Upper lobe of left lung (tissue), 5 donors: ENCODE measurements around the genes PRDM13 and PREP.

GRCh38 chr6:99550132-99550752 lies 18.2 kb downstream of the CCNC start:
- PRO-cap, 2 experiments = no peak in any of the 2 experiments
- RAMPAGE, long total RNA, 4 experiments = no peak in any of the 4 experiments

DNA sequence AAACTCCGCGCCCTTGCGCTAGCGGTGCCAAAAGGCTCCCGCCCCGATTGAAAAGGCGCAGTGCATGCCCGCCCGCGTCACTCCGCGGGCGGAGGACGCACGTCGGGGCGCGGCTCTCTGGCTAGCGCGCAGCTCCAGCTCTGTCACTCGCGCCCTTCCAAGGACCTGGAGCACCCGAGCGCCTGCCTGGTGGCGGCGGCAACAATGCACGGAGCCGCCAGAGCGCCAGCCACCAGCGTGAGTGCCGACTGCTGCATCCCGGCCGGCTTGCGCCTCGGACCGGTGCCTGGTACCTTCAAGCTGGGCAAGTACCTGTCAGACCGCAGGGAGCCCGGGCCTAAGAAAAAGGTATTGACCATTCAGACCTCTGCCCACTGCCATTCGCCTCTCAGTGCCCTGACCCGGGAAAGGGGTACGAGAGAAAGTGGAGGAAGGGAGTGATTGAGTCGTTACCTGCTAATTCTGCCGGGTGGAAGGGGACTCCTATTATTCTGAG lies at the start of gene PRDM13:
TSS of gene PRDM13 (plus strand) at position 3 of the 496 bp plus-strand sequence.
- PRO-cap, 2 experiments = no peak in any of the 2 experiments
- RAMPAGE, long total RNA, 4 experiments = no peak in any of the 4 experiments

DNA sequence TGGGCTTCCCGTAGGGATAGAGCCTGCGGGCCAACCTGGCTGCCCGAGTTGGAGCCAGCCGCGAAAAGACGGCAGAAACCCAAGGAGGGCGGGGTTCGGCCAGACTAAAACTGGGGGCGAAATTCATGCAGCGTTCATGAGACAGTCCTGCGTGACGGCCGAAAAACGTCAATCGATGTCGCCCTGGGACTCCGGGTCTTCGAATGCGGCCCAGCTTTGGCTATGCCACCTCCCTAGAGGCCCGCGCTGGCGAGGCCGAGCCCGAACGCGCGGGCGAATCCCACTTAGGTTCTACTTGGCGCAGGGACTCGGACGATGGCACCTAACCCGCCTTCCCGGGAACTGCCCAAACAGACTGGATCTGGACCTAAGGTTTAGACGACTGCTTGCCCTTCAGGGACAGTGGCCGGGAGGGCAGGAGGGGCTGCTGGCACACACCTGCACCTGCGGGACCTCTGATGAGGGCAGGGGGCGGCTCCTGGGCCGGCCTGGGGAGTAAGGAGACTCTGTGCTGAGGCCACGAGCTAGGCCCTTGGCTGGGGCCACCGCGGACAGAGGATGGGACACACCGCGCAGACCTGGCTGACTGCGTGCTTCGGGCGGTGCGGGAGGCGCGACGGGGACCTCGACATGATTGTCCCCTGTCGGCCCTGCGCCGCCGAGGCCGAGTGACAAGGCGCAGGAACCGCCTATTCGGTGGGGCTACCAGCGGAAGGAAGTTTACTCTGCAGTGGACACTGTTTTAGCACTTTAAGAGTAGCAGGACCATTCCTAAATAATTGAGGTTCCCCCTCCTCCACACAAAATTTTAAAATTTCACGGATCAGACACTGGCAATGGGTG lies 6.4 kb downstream of the SIM1 start:
- PRO-cap, 2 experiments = no peak in any of the 2 experiments
- RAMPAGE, long total RNA, 4 experiments = no peak in any of the 4 experiments

GRCh38 chr6:100793977-100794381 lies 87.2 kb downstream of the ASCC3 start:
- PRO-cap, 2 experiments = no peak in any of the 2 experiments
- RAMPAGE, long total RNA, 4 experiments = no peak in any of the 4 experiments

DNA sequence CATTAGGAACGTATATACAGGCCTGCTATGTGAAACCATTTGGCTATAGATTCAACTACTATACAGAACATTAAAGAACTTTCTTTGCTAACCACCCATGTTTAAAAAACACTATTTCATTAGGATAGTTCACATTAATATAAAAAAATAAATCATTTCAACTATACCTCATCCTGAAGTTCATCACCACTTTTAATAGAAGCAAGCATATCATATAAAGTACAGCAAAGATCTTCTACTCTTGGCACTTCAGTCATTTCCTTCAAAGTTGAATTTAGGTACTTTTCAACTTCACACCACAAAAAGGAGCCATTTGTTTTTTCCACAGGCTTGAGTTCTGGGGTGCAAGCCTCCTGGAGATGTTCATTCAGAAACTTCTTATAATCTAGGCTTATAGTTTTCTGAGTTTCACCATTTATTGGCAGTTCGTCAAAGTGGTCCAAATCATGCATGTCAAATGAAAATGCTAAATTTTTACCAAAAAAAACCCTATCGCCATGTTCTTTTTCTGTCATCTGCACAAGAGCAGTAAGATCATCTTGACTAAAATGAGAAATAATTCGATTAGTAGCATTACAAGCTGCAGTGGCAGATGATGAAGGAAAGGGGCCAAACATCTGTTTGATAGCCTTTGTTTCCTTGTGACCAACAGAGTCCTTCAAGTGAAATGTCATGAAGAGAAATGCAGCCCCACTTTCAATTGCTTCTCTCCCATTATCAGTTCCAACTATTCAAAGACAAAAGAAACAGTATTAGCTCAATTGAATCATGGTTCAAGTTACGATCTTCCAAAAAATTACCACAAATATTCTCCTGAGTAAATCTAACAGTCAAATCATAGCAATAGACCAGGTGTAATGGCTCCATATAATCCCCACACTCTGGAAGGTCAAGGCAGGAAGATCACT lies 32.9 kb downstream of the ASCC3 start:
- PRO-cap, 2 experiments = no peak in any of the 2 experiments
- RAMPAGE, long total RNA, 4 experiments = no peak in any of the 4 experiments

GRCh38 chr6:101970090-101970419 lies 576.5 kb downstream of the GRIK2 start:
- PRO-cap, 2 experiments = no peak in any of the 2 experiments
- RAMPAGE, long total RNA, 4 experiments = no peak in any of the 4 experiments

GRCh38 chr6:104955553-104955830 lies 1.4 kb upstream of the LIN28B start:
- PRO-cap, 2 experiments = no peak in any of the 2 experiments
- RAMPAGE, long total RNA, 4 experiments = no peak in any of the 4 experiments

DNA sequence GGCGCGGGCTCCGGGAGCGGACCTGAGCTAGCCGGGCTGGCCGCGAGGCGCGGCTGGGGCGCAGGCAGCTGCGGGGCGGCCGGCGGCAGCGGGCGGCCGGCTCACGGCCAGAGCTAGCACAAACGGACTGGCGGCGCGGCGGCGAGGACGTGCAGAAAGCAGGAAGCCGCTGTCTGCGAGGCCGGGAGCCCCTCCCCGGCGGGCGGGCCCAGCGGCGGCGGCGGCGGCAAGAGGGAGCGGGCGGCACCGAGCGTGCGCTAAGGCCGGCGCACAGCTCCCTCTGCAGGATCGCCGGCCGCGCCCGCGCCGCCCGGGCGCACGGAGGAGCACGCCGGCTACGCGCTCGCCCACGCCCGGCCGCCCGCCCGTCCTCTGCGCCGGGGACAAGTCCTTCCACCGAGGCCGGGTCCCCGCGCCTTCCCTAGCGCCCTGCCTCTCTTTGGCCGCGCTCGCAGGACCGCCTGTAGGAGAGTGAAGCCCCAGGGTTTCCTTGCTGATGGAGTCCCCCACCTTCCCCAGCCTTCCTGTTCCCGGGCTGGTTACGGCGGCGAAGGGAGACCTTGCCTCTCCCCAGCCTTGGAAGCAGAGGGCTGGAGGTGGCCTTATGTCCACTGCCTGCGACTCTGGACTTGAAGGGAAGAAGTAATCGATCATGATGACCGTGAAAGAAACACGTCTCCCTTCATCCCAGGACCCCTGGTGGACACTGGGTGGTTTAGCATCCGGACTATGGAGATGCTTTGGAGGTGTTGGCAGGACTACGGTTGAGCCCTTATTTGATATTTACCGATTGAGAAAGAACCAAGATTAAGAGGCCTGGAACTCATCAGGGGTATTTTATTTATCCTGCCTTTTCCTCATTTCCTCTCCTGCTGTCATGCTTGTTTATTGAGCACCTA lies at the start of gene PREP:
TSS of gene PREP (minus strand) at position 160 of the 899 bp plus-strand sequence.
- PRO-cap, 2 experiments = peak in 2 of 2 experiments; most common plus-strand start position 246 of the sequence (in 2); most common minus-strand start position 129 of the sequence (in 2)
- RAMPAGE, long total RNA, 4 experiments = no peak in any of the 4 experiments

GRCh38 chr6:105600150-105600898 lies 197.4 kb upstream of the PREP start:
- PRO-cap, 2 experiments = no peak in any of the 2 experiments
- RAMPAGE, long total RNA, 4 experiments = no peak in any of the 4 experiments

GRCh38 chr6:105601361-105602014 lies 198.6 kb upstream of the PREP start:
- PRO-cap, 2 experiments = no peak in any of the 2 experiments
- RAMPAGE, long total RNA, 4 experiments = no peak in any of the 4 experiments

- PRO-cap, 2 experiments = no peak in any of the 2 experiments
- RAMPAGE, long total RNA, 4 experiments = no peak in any of the 4 experiments
Observed at GRCh38 chr6:105797398-105797931, 288.7 kb upstream of the PRDM1 start.

- PRO-cap, 2 experiments = no peak in any of the 2 experiments
- RAMPAGE, long total RNA, 4 experiments = no peak in any of the 4 experiments
Observed at GRCh38 chr6:105892912-105893492, 193.1 kb upstream of the PRDM1 start.

DNA sequence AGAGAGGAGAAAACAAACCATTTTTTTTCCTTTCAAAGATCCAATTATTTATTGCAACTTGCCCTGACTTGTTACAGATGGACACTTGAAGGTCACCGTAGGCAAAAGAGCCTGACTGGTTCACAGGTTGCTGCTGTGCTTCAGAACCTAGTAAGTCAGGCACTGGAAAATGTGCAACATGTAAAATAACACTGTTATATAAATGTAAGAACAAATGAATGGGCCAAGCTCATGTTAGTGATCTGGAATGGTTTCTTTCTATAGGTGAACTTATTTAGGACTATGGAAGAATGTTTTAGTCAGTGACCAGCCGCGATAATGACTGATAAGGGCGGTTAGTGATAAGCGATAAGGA lies 94.6 kb upstream of the PRDM1 start:
- PRO-cap, 2 experiments = no peak in any of the 2 experiments
- RAMPAGE, long total RNA, 4 experiments = no peak in any of the 4 experiments

DNA sequence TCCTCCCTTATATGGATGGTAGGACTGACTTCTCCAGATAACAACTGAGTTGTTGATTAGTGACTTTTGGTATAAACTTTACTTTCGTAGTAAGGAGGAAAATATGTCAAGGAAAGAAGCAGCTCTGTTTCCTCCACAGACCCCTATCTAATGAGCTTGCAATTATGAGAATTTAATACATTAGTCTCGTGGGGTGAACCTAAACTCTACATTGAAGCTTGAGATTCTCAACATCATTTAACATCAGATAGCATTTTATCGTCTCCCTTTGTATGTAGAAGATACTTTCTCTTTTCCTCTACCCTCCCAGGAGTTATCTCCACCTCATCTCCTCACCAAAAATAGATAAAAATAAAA lies 79.9 kb upstream of the PRDM1 start:
- PRO-cap, 2 experiments = no peak in any of the 2 experiments
- RAMPAGE, long total RNA, 4 experiments = no peak in any of the 4 experiments

GRCh38 chr6:106086733-106087157 lies 609 bp downstream of the PRDM1 start:
- PRO-cap, 2 experiments = no peak in any of the 2 experiments
- RAMPAGE, long total RNA, 4 experiments = no peak in any of the 4 experiments

- PRO-cap, 2 experiments = no peak in any of the 2 experiments
- RAMPAGE, long total RNA, 4 experiments = no peak in any of the 4 experiments
Observed at GRCh38 chr6:106104460-106105056, 18.4 kb downstream of the PRDM1 start.

DNA sequence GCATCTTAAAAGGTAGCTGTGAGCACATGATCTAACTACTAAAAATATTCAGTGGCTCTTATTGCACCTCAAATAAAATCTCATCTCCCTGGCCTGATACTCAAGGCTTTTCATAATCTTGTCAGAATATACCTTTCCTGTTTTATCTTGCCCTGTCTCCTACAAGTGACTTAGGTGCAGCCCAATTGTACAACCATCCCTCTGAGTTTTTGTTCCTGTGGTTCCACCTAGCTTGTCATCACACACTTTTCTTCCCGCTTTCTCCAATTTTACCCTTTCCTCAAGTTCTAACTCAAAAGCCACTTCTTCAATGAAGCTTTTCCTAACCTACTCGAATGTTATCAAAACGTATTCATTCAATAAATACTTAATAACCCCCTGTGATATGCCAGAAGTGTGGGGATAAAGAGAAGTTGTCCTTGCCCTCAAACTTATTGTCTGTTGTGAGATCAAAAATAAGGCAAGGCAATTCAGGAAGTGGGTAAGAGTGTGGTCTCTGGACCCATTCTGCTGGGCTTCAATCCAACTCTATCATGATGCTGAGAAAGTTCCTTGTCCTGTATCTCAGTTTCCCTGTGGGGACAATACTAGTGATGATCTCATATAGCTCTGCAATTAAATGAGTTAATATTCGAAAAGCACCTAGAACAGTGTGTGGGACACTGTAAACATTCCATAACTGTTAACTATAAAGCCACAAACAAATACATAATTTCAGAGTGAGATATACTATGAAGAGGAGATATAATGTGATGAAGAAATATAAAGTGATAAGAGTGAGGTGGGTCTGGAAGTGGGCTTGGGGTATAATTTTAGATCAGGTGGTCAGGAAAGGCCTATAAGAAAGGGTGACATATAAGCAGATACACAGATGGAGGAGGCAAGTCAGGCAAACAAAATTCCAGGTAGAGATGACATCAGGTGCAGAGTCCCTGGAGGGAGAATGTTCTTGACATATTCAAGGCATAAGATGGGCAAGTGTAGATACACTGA lies 92.8 kb downstream of the PRDM1 start:
- PRO-cap, 2 experiments = no peak in any of the 2 experiments
- RAMPAGE, long total RNA, 4 experiments = start-site peak on the minus strand in 1 of 4 experiments, centred at position 301 of the sequence, 6 reads per replicate

GRCh38 chr6:106245943-106246339 lies 79.6 kb downstream of the ATG5 start:
- PRO-cap, 2 experiments = no peak in any of the 2 experiments
- RAMPAGE, long total RNA, 4 experiments = no peak in any of the 4 experiments

GRCh38 chr6:106516524-106516904 lies 112.8 kb downstream of the RTN4IP1 start:
- PRO-cap, 2 experiments = no peak in any of the 2 experiments
- RAMPAGE, long total RNA, 4 experiments = no peak in any of the 4 experiments

GRCh38 chr6:106520637-106521484 lies 108.4 kb downstream of the RTN4IP1 start:
- PRO-cap, 2 experiments = peak in 1 of 2 experiments; most common plus-strand start chr6:106521047 (in 1); most common minus-strand start chr6:106520829 (in 1)
- RAMPAGE, long total RNA, 4 experiments = no peak in any of the 4 experiments